Hepatocyte (in vitro differentiated cells and primary cell): ENCODE data around the genes STBD1 and SOWAHB.

- RAMPAGE, long total RNA = no peak
- RRBS = no CpG with 5 or more reads among the region's 8 CpGs
Observed at GRCh38 chr4:74374562-74375101, 9.7 kb downstream of the EREG start.

DNA sequence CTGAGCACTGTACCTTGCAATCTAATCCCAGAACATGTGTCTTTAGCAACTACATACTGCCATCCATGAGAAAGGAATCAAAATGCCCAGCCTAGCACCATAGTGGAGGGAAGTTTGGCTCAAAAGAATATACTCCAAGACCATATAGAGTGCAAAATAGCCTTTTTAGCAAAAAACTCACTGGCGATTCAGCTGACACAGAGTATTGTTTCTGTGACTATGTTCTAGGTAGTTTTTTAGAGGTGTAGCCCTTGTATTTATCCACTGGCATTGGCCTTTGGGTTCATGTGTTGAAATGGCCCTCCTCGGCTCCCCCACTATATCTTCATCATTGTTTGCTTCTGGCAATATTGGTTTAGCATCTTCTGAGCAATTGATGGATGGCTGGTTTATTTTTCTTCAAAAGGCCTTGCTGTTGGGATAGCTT is 27.6 kb downstream of the AREG start:
- RAMPAGE, long total RNA = no peak
- RRBS = no CpG with 5 or more reads among the region's 2 CpGs

DNA sequence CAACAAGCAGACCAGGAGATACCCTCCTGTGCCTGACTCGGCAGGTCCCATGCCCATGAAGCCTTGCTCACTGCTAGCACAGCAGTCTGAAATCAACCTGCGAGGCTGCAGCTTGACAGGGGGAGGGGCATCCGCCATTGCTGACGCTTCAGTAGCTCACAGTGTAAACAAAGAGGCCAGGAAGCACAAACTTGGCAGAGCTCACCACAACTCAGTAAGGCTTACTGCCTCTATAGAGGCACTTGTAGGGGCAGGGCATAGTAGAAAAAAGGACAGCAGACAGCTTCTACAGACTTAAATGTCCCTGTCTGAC is 60.6 kb downstream of the AREG start:
- RAMPAGE, long total RNA = no peak
- RRBS = no CpG with 5 or more reads among the region's 4 CpGs

- RAMPAGE, long total RNA = no peak
- RRBS = no CpG with 5 or more reads among the region's 11 CpGs
Observed at GRCh38 chr4:74755369-74756063, 38.8 kb downstream of the BTC start.

GRCh38 chr4:74793703-74794352 is 495 bp downstream of the BTC start:
- RAMPAGE, long total RNA = no peak
- RRBS = no CpG with 5 or more reads among the region's 42 CpGs

DNA sequence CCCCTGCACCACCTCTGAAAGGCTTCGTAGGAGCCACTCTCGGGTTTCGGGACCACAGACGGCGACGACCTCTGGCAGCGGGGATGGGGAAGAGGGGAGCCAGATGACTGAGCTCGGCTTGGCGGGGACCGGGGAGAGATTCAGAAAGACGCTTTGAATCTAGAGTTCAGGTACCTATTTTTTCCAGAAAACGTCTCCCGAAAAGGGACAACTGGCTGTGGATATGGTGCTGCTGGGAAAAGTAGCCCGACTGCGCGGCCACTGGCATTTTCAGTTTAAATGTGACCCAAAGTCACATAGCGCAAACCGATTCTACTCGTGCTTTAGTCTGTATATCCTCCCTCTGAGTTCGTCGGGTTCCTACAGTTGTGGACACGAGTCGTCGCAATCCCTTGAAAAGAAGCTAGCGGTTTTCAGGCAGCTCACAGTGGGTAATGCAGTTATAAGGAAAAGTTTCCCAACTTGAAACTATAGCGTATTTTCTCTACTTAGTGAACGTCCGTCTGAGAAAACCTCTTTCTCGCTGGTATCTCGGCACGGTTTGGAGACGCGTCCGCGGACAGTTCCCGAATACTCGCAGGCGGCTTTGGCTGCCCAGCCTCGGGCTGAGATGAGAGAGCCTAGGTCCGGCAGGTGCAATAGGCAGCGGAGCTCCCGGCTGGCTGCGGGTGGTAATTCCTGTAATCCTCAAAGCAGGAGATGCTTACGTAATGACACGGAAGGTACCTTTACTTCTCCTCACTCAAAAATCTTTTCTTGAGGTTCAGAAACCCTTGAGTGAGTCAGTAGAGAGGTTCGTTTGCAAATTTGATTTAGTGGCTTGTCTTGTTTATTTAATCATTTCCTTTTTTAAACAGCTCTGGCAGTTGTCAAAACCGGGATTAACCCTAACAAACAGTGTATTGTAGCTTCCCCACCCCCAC is 1.4 kb downstream of the PARM1 start:
- RAMPAGE, long total RNA = no peak
- RRBS = 40% methylated on average over 1 of the region's 47 CpGs

DNA sequence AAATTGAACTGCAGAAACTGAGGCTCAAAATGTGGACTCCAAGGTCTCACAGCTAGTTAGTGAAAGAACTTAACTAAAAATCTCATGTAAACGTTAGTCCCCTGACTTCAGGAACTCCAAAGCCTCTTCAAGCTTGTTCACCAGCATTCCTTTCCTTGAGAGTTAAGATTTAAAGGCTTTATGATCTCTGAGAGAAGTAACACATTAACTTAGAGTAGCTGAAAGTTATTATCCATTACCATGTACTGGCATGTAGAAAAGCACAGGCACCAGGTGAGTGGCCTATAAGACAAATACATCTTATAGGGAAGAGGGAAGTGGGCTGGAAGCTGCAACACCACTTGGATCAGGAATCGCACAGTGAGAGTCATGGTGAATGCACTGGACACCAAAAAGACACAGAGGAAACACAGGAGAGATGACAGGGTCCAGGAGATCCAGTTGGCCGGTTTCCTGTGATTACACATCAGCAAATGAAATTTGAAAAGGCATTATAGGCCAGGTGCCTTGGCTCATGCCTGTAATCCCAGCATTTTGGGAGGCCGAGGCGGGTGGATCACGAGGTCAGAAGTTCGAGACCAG is 15.4 kb downstream of the PARM1 start:
- RAMPAGE, long total RNA = no peak
- RRBS = no CpG with 5 or more reads among the region's 7 CpGs

- RAMPAGE, long total RNA = no peak
- RRBS = no CpG with 5 or more reads among the region's 5 CpGs
Observed at GRCh38 chr4:75046393-75047149, 113.7 kb downstream of the PARM1 start.

GRCh38 chr4:75327557-75327983 is 186.6 kb downstream of the RCHY1 start:
- RAMPAGE, long total RNA = no peak
- RRBS = no CpG with 5 or more reads among the region's 1 CpG

GRCh38 chr4:75725540-75726142 is 1.3 kb downstream of the USO1 start:
- RAMPAGE, long total RNA = no peak
- RRBS = no CpG with 5 or more reads among the region's 19 CpGs

DNA sequence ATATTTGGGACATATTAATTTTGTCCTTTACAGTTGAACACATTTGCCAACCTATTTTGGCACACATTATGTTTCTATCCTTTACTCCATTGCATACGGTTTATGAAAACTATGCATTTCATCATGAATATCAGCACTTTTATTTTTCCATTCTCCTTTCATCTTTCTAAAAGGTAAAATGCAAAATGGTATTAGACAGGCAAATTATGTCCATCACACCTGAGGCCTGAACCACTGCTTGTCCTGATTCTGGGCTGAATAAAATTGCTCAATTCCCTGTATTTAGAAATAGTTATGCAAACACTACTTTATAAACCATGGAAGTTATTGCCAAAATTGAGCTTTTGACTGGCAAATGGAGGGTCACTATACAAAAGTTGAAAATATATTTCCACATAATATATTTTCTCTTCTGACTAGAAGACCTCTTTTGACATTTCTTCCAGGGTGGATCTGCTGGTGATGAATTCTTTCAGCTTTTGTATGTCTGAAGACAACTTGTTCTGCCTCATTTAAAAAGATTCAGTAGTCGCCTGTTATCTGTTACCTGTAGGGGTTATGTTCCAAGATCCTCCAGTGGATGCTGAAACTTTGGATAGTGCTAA is 21.1 kb downstream of the FAM47E start:
- RAMPAGE, long total RNA = no peak
- RRBS = no CpG with 5 or more reads among the region's 2 CpGs

DNA sequence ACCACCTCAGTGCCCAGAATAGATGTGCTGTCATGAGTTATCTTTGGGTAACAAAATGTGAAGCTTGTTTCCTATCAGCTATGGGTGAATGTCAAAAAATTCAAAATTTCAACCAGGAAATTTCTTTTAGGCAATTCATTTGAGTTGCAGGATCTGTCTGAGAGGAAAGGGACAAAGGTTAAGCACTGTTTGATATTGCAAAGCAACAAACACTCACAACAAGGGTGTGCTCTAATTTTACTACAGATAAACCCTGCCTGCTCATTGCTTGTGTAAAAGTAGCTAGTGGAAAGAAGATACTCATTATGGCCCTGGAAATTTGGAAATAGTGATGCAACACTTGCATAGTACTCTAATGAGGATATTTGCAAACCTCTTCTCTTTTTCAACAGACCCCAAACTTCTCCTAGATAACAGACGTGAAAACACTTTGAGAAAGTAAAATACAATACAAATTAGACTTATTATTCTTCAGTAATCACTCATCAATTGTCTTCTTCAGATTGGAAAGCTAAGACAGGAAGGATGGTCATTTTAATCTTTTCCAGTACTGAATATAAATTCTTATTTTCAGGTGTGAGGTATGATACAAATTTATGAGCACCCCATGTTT is 27.1 kb downstream of the FAM47E start:
- RAMPAGE, long total RNA = no peak
- RRBS = no CpG with 5 or more reads among the region's 1 CpG

GRCh38 chr4:76305842-76307001 is at the start of gene STBD1:
Gene STBD1, plus strand, starts transcription at chr4:76306733.
- RAMPAGE, long total RNA = start-site peak on the plus strand at chr4:76306647-76306746, 95 and 93 reads in 2 replicates
- RRBS = 2% methylated on average over 45 of the region's 93 CpGs

DNA sequence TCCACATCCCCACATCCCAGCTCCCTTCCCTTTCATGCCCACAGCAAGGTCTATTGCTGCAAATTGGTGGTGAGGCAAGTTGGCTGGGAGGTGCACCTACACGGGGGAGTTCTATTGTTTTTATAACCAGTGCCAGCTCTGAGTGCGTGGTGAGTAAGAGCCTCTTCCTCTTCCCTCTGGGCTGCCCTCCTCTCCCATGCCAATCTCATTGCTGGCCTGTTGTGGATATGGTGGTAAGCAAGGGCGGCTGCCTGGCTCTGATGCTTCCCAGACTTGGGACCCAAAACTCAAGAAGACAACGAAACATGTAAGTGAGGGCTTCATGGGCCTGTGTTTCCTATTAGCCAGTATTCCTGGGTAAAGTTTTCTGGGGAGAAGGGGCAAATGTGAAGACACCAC is 204.3 kb downstream of the SHROOM3 start:
- RAMPAGE, long total RNA = no peak
- RRBS = no CpG with 5 or more reads among the region's 4 CpGs

GRCh38 chr4:76641736-76642196 is 206.7 kb downstream of the SHROOM3 start:
- RAMPAGE, long total RNA = no peak
- RRBS = no CpG with 5 or more reads among the region's 2 CpGs

DNA sequence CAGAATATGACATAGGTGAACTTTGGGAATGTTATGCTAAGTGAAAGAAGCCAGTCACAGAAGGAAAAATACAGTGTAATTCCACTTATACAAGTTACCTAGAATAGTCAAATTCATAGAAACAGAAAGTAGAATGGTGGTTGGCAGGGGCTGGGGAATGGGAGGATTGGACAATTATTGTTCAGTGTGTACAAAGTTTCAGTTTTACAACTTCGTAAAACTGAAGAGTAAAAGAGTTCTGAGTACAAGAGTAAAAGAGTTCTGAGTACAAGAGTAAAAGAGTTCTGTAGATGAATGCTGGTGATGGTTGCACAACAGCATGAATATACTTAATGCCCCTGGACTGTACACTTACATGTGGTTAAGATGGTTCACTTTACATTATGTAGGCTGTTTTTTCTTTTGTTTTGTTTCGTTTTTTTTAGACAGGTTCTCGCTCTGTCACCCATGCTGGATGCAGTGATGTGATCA is 231.0 kb downstream of the SOWAHB start:
- RAMPAGE, long total RNA = no peak
- RRBS = no CpG with 5 or more reads among the region's 3 CpGs

GRCh38 chr4:76733322-76733799 is 164.6 kb downstream of the SOWAHB start:
- RAMPAGE, long total RNA = no peak
- RRBS = no CpG with 5 or more reads among the region's 3 CpGs

DNA sequence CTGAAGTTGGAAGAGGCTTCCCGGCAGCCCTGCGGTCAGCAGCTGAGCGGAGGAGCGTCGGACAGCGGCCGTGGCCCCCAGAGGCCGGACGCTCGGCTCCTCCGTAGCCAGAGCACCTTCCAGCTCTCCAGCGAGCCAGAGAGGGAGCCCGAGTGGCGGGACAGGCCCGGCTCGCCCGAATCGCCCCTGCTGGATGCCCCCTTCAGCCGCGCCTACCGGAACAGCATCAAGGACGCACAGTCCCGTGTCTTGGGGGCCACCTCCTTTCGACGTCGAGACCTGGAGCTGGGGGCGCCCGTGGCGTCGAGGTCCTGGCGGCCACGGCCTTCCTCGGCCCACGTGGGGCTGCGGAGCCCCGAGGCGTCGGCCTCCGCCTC is 157.2 kb downstream of the SOWAHB start:
- RAMPAGE, long total RNA = no peak
- RRBS = 98% methylated on average over 20 of the region's 39 CpGs

DNA sequence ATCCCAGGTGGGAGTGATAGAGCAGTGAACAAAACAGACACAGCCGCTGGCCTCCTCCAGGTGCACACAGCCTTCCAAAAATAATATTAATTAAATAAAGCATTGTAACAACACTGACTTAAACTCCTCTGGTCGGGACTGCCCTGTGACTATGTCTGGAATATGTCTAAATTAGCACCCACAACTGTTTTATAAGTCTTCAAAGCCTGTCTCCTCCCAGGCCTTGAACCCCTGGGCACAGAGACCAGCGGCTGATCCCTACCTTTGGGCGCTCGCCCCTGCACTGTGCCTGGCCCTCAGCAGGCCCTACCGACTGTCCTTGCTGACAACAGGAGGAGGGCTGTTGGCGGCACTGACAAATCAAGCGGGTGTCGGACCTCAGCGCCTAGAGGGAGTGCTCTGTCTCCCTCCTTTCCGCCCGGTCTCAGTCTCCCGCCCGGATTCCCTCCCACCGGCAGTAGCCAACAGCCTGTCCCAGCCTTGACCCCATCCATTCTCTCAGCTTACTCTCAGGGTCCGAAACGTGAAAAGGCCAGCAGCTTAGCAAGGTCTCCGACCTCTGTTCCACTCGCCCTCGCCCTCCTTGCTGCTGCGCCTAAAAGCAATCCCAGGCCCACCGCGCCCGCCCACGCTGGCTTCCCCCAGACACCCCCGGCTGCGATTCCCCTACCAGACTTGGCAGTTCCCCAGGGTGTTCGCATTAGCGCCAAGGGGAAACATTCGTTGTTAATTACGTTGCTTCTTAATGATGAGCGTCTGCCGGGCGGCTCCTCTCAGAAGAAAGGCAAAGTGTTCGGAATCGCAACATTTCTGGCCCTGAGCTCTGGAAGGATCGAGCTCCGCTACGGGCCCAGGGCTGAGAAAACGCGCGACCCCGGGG is 96.3 kb downstream of the SOWAHB start:
- RAMPAGE, long total RNA = no peak
- RRBS = 71% methylated on average over 7 of the region's 43 CpGs

- RAMPAGE, long total RNA = no peak
- RRBS = 3% methylated on average over 17 of the region's 77 CpGs
Observed at GRCh38 chr4:76897587-76898548, at the start of gene SOWAHB. Gene SOWAHB, minus strand, starts transcription at chr4:76898144.